Prostate gland (tissue), 2 donors: Measurements from ENCODE around the genes PITPNM1, NDUFV1 and ALDH3B1.

- PRO-cap = bidirectional peak, plus-strand start at chr11:67505448, minus-strand start at chr11:67505363
- RAMPAGE, long total RNA, 2 experiments = no peak in any of the 2 experiments
Measured at GRCh38 chr11:67504594-67505593, at the start of gene PITPNM1. TSS of gene PITPNM1 (minus strand) at chr11:67505363.

- PRO-cap = unidirectional peak, plus-strand start at chr11:67582747; unidirectional peak, plus-strand start at chr11:67582812
- RAMPAGE, long total RNA, 2 experiments = no peak in any of the 2 experiments
Measured at GRCh38 chr11:67582580-67582979, 1.0 kb upstream of the GSTP1 start.

DNA sequence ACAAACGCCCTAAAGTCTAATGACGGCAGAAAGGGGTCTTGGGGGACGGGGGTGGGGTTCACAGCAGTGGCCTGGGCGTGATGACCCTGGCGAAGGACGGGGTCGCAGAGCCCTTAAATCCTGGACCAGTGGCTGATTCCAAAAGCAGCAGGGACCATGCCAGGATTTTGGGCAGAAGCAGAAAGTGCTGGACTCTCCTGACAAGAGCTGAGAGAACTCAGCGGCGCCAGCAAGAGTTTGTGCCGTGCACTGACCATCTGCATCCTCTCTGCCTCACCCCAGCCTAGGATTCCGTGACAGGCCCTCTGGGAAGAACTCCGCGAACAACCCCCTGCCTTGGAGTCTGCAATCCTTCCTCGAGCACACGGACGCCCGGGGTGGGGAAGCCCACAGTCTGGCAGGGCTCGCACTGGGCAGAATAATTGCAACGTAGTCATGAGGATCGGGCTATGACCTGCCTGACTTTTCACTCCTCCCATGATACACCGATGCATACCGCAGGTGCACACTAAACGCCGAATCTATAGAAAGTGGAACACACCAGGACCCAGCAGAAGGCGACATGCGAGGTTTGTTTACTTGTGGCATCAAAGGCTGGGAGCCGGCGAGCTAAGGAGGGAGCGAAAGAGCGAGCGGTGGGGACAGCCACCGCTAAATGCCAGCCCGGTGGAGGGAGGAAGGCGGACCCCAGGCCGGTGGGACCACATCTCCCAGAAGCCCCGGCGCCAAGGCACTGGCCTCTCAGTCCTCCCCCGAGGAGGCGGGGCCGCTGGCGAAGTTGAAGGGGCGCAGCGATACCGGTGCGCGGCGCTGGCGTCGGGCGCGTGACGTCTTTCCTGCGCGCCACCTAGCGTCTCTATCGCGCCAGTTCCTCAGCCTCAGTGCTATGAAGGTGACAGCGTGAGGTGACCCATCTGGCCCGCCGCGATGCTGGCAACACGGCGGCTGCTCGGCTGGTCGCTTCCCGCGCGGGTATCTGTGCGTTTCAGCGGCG is at the start of gene NDUFV1:
TSS of gene NDUFV1 (plus strand) at position 859 of the 994 bp plus-strand sequence.
- PRO-cap = bidirectional peak, plus-strand start at position 881 of the sequence, minus-strand start at position 656 of the sequence
- RAMPAGE, long total RNA, 2 experiments = start-site peak on the plus strand in 2 of 2 experiments, centred at positions 850 to 860 of the sequence, 359 to 430 reads per replicate

DNA sequence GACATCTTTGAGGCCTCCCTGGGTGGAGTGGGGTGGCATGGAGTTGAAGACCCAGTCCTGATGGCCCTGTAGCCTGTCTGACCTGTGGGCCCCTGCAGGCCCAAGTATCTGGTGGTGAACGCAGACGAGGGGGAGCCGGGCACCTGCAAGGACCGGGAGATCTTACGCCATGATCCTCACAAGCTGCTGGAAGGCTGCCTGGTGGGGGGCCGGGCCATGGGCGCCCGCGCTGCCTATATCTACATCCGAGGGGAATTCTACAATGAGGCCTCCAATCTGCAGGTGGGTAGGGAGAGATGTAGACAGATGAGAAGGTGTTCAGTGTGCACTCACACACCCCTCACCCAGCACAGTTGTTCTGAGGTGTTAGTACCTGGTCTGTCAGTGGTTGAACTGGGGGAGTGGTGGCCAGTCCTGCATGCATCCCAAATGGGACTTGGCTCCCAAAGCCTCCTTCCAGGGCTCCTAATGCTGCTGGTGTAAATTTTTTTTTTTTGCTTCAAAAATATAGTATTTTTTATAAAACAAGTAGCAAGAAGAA is 2.7 kb downstream of the NDUFV1 start:
- PRO-cap = no peak
- RAMPAGE, long total RNA, 2 experiments = no peak in any of the 2 experiments

DNA sequence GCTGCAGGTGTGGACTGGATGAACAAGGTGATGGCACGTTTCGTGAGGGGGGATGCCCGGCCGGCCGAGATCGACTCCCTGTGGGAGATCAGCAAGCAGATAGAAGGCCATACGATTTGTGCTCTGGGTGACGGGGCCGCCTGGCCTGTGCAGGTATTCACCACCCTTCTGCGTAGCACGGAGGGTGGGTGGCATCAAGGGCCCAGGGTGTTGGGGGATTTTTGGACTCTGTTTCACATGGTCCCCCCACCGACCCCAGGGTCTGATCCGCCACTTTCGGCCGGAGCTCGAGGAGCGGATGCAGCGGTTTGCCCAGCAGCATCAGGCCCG is 5.3 kb downstream of the NDUFV1 start:
- PRO-cap = no peak
- RAMPAGE, long total RNA, 2 experiments = no peak in any of the 2 experiments

- PRO-cap = no peak
- RAMPAGE, long total RNA, 2 experiments = no peak in any of the 2 experiments
Measured at GRCh38 chr11:67616231-67616814, 9.6 kb downstream of the NDUFV1 start.

- PRO-cap = no peak
- RAMPAGE, long total RNA, 2 experiments = no peak in any of the 2 experiments
Measured at GRCh38 chr11:67887078-67887814, 116.7 kb downstream of the UNC93B1 start.

GRCh38 chr11:67990735-67991682 is 12.9 kb downstream of the UNC93B1 start:
- PRO-cap = no peak
- RAMPAGE, long total RNA, 2 experiments = no peak in any of the 2 experiments

DNA sequence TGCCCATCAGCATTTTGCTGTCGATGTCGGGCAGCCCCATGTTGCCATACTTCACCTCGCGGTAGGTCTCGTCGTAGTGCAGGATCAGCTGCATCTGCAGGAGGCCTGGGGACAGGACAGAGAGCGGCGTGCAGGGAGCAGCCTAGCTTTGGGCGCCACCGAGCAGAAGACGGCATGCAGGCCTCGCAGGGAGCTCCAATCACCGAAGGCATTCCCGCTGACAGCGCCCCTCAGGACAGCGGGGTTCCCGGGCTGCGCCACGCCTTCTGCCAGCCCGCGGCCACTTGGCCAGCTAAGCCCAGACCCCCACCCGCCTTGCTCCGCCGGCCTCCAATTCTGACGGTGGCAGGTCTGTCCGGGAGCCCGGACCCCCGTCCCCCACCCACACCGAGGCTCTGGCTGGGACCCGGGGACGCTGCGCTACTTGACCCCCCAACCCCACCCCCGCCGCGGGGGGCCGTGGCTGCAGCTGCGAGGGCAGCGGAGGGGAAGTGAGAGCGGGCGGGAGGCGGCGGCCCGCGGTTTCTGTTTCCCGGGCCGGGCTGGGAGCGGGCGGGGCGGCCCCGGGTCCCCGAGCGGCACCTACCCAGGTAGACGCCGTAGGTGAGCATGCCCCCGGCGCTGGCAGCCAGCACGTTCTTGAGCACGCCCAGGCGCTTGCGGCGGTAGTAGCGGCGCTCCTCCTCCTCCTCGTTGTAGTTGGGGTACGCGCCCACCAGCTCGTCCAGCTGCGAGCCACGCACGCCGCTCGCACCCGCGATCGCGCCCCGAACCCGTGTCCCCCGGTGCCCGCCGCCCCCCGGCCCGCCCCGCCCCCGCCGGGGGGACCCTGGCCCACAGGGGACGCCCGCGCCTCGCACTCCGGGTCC is 592 bp downstream of the UNC93B1 start:
- PRO-cap = no peak
- RAMPAGE, long total RNA, 2 experiments = no peak in any of the 2 experiments

GRCh38 chr11:68009824-68011123 is at the start of gene ALDH3B1:
TSS of gene ALDH3B1 (plus strand) at chr11:68010327.
- PRO-cap = bidirectional peak, plus-strand start at chr11:68010354, minus-strand start at chr11:68010155; bidirectional peak, plus-strand start at chr11:68010953, minus-strand start at chr11:68010848
- RAMPAGE, long total RNA, 2 experiments = start-site peak on the plus strand in 2 of 2 experiments, at chr11:68010285-68010346 at its widest, 12 to 38 reads per replicate

DNA sequence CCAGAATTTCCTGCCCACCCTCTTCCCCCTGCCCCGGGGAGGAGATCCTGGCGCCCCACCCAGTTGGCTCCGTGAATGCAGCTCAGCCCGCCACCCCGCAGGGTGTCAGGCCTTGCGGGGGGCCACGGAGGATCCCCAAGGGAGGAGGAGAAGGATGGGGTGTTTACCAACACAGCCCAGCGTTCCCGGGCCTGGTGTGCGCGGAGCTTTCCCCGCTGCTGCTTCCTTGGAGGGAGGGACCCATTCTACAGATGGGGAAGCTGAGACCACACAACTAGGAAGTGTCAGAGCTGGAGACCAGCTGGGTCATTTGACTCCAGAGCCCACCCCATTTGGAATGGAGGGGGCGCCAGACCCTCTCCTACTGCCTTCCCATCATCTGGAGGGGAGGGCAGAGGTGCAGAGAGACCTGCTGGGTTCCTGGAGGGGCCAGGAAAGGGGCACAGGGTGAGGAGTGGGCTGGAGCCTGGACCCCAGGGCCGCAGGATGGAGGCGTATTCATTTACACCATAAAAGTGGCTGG is 386 bp downstream of the TCIRG1 start:
- PRO-cap = no peak
- RAMPAGE, long total RNA, 2 experiments = no peak in any of the 2 experiments

DNA sequence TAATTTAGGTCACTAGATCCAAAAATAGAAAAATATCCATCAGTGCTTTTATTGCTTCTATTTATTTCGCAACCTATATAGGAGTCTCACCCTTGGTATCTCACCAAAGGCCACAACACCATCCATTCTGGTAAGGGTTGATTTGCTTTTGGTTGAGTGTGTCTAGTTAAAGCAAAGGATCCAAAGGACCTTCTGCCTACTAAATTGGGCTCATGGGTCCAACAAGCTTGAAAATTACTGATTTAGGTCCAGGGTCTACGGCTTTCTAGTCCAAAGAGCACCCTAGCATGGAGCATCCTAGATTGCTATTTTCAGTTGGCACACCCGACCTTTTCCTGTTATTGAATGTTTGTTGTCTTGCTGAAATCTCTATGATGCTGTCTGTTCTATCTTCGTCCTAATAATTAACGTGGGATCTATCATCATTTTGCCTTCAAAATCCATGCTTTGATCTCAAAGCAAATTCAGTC is 36.3 kb downstream of the TCIRG1 start:
- PRO-cap = no peak
- RAMPAGE, long total RNA, 2 experiments = no peak in any of the 2 experiments

DNA sequence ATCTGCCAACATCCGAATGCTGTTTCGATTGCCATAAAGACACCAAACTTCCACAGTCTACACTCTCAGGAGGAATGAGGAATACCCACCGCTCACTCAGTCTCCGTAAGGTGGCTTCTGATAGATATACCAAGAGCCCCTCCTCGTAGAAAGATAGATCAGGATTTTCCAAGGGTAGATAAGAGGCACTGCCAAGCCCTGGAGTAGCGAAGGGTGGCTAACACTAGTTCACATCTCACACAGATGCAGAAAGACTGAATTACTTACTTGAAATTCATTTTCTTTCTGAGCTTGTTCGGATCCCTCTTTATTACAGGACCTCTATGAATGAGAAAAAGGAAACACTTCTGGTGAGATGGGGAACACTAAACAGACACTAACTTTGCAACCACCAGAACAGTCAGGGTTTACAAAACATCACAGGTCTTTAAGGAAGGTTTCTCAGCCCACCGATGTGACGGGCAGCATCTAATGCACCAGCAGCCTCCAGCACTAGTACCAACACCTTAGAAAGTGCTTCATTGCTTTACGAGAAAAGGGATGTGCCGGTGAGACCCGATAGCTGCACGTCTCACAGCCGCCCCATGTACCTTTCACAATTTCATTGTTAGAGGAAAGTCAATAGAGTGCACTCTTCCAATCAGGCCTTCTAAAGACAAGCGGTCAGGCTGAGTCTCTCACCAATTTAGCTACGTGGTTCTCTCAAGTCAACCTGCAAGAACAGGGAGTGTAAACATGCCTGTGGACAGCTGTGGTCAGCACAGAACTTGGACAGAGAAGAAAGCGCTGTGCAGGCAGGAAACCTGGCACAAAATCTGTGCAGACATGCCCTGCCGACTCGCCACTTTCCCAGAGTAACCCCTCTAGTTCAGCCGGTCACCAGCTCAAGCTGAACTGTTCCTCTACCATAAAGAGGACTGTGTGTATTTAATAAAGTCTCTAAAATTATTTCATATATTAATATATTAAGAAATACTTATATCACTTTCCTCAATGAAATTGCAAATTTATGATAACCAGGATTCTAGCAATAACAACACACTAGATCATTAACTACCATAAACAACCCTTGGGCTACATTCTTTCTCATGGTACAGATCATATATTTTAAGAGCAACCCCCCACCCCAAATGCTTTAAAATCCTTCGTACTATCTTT is 39.7 kb downstream of the CHKA start:
- PRO-cap = bidirectional peak, plus-strand start at position 758 of the sequence, minus-strand start at position 573 of the sequence
- RAMPAGE, long total RNA, 2 experiments = start-site peak on the minus strand in 1 of 2 experiments, centred at position 891 of the sequence, 17 reads per replicate

DNA sequence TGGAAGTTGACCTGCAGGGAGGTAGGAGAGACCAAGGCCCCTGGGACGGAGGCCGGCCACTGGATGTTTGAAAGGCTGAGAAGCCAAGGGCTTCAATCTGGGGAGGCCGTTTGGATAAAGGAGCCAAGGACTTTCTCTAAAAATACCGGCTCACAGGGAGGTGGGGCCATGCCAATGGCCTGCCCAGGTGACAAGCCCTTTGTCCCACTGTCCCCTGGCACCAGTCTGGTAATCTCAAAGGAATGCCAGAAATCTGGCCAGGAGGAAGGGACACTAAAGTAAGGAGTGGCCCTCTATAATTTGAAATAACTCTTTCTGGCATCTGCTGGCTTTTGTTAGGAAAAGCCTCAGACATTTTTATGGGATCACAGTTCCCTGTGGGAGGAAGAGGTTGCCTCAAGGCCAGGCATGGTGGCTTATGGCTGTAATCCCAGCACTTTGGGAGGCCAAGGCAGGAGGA is 1.8 kb upstream of the CHKA start:
- PRO-cap = no peak
- RAMPAGE, long total RNA, 2 experiments = no peak in any of the 2 experiments

- PRO-cap = unidirectional peak, minus-strand start at chr11:68138000
- RAMPAGE, long total RNA, 2 experiments = no peak in any of the 2 experiments
Measured at GRCh38 chr11:68137871-68138124, 16.6 kb upstream of the CHKA start.

DNA sequence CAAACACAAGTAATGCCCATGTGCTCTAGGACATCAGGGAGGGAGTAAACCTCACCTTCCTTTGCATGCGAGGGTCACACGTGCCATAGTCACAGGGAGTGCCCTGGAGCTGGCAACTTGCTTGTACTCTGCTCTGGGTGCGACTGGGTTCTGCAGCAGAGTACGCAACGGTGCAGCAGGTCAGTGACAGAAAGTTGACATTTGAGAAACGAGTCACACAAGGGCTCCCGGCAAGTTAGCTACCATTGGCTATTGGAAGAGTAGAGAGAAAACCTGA is 32.6 kb upstream of the CHKA start:
- PRO-cap = no peak
- RAMPAGE, long total RNA, 2 experiments = no peak in any of the 2 experiments

DNA sequence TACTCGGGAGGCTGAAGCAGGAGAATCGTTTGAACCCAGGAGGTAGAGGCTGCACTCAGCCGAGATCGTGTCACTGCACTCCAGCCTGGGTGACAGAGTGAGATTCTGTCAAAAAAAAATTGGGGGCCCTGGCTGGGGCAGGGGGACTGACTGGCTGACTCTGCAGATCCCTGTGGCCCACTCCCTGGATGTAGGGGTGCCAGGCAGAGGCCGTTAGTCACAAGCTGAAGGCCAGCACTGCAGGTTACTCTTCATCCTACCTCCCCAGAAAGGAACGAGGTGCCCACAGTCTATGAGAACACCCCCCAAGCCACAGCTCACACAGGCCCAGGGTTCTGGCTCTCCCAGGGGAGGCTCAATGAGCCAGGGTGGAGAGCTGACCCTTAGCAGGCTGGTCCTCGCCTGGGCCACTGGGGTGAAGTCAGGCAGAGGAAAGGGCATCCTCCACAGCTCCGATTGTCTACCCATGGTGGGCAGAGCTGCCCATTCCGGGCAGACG is 12.6 kb downstream of the C11orf24 start:
- PRO-cap = no peak
- RAMPAGE, long total RNA, 2 experiments = no peak in any of the 2 experiments

GRCh38 chr11:68261983-68262671 is 9.6 kb downstream of the C11orf24 start:
- PRO-cap = no peak
- RAMPAGE, long total RNA, 2 experiments = no peak in any of the 2 experiments

DNA sequence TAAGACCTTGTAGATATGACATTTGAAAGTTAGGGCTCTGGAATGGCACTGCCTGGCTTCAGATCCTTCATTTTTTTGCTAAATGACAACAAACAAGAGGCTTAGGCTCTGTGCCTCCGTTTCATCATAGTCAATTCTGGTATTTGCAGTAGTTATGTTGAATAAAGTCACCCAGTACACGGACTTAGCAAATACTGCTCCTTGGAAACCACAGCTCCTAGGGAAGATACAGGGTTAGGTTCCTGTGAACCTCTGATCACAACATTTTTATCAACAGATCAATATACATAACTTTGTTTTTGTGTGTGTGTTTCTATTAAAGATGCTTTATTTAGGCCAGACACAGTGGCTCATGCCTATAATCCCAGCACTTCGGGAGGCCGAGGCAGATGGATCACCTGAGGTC is 3.0 kb upstream of the C11orf24 start:
- PRO-cap = no peak
- RAMPAGE, long total RNA, 2 experiments = no peak in any of the 2 experiments

DNA sequence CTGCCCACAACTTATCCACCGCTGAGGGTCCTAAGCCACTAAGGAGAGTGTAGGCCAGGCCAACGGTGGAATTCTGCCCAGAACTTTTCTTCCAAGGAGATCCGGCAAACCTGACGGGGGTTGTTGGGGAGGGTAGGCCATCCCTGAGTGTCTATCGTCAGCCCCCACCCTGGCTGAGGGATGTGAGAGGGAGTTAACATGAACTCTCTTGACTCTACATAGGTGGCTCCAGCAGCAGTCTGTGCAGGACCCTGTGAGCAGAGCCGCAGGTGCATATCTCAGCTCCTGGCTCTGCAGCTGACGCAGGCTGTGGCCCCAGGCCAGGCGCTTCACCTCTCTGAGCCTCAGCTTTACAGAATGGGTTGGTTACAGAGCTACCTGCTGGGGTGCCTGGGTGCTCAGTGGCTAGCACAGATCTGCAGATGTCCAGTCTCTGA is 16.1 kb upstream of the LRP5 start:
- PRO-cap = no peak
- RAMPAGE, long total RNA, 2 experiments = no peak in any of the 2 experiments